ENCODE measurements around a stretch of chr14.

GRCh38 chr14:93978138-93978735 lies 1.9 kb upstream of the ASB2 start:
- PRO-cap: no peak

- PRO-cap: no peak
Measured at GRCh38 chr14:94054308-94054591, 26.8 kb downstream of the DDX24 start.

DNA sequence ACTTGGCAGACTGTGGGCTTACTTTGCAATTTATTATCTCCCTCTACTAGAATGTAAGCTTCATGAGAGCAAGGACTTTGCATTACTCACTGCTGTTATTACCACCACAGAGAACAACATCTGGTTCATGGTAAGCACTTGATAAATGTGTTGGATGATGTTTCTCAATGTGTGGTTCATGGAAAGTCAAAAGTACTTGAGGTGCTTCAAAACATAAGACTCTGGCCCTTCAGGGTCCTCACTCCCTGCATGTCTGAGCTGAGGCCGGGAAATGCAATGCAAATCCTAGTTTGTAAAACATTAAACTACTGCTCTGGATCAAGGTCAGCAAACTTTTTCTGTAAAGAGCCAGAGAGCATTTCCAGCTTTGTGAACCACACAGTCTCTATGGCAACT lies 22.5 kb downstream of the DDX24 start:
- PRO-cap: no peak

DNA sequence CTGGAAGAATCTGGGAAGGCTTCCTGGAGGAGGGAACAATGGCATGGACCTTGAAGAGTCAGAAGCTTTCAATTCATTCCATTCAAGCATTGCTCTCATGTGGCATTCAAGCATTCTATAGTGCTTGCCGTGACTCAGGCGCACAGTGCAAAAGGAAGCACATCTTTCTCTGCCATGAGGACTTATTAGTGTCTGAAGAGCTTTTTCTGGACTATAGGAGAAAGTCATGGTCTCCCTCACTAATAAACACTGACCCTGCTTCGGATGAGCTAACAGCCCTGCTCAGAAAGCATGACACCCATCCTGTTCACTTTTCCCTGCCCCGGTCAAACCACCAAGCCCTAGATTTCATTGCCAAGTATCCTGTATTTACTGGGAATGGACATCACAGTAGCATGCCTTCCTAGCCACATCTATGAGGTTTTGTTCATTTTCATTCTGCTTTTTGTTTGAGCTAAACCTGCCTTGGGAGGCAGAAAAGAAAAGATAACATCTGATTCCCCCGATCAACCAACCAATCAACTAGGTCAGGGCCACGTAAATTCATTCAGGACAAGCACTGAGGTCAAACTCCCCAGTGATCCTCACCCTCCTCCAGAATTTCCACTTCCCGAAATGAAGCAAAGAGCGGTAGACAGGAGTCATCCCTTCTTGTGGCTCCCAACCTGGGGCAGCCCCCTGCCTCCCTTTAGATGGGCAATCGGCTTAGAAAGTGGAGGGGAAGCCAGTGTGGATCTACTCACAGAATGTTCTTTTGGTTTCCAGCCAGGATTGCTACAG lies 15.1 kb downstream of the IFI27L2 start:
- PRO-cap: no peak

- PRO-cap: no peak
Measured at GRCh38 chr14:94289937-94290756, 2.9 kb downstream of the SERPINA10 start.

- PRO-cap: no peak
Measured at GRCh38 chr14:94378110-94379087, 10.0 kb downstream of the SERPINA1 start.

DNA sequence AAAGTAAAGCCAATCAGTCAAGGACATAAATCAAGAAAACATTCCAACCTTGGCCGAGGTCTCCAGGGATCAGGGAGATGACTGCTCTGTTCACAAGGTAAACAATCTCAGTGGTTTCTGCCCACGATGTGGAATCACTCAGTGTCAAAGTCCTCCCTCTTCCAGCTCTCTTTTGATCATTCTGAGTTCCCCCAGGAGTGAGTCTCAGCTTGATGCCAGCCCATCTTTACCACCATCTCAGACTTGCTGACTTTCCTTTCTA lies 4.8 kb upstream of the SERPINA9 start:
- PRO-cap: no peak

GRCh38 chr14:94597169-94597772 lies 14.9 kb upstream of the SERPINA3 start:
- PRO-cap: no peak

GRCh38 chr14:94614377-94615670 lies 2.6 kb downstream of the SERPINA3 start:
- PRO-cap: bidirectional peak, plus-strand start at chr14:94615354, minus-strand start at chr14:94615185

DNA sequence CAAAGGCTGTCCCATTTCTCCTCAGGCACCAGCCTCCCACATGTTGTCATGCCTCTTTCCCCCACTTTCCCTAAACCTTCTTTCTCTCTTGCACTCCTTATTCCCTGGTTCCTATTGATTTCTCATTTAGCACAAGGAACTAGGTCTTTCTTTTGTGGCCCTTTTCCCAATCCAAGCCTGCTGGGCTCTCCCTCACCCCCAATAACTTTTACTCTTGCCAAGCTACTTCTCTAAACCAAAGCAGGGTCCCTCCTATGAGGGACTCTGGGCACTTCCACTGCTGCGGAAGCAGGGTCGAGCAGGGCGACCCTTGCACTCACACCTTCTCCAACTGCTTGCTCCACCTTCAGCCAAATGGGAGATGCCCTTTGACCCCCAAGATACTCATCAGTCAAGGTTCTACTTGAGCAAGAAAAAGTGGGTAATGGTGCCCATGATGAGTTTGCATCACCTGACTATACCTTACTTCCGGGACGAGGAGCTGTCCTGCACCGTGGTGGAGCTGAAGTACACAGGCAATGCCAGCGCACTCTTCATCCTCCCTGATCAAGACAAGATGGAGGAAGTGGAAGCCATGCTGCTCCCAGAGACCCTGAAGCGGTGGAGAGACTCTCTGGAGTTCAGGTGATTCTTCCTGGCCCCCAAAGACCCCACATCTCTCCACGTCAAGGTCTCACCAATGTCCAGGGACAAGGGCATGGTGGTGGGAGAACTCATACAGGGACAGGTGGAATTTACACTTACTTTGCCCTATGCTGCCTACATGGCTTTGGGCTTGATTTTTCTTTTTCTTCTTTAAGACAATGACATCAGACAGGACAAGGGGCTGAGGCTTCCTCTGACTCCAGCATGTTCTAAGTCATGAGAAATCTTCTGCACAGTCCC lies 6.9 kb downstream of the SERPINA3 start:
- PRO-cap: no peak

DNA sequence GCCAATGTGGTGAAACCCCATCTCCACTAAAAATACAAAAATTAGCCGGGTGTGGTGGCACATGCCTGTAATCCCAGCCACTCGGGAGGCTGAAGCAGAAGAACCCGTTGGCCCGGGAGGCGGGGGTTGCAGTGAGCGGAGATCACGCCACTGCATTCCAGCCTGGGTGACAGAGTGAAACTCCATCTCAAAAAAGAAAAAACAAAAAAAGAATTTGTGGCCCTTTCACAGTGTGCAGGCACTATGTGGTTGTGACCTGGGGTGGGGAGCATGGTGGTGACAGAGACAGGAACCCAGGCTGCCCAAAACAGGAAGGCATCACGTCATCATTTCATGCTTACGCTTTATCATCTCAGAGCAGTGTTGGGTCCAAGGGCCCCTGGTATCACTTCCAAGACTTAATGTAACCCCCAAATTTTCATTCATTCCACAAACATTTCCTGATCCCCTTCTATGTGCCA lies 175.7 kb upstream of the GSC start:
- PRO-cap: no peak

DNA sequence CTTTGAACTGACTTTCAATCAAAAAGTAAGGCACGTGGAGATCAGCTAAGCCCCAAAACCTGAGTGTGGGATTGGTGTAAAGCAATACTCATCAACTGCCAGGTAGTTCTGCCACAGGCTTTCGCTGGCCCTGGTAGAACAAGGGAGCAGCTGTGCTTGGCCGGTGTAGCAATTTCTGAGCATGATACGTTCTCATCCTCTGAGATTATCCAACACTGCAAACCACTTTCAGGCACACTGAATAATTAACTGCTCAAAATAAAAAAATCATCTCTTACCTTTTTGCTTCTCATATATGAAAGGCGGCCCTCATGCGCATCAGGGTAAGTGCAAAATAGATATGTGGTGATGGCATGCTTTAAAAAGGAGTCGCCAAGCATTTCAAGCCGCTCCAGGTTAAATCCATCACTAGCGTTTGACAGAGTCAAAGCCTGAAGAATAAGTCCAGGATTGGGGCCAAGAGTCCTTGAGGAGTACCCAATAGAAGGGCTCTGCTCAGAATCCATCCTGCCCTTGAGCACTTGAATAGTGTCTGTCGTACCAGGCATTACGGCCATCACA lies 54.2 kb downstream of the DICER1 start:
- PRO-cap: no peak

- PRO-cap: no peak
Measured at GRCh38 chr14:95181269-95181854, 24.0 kb upstream of the DICER1 start.

- PRO-cap: no peak
Measured at GRCh38 chr14:95185157-95185957, 28.0 kb upstream of the DICER1 start.

DNA sequence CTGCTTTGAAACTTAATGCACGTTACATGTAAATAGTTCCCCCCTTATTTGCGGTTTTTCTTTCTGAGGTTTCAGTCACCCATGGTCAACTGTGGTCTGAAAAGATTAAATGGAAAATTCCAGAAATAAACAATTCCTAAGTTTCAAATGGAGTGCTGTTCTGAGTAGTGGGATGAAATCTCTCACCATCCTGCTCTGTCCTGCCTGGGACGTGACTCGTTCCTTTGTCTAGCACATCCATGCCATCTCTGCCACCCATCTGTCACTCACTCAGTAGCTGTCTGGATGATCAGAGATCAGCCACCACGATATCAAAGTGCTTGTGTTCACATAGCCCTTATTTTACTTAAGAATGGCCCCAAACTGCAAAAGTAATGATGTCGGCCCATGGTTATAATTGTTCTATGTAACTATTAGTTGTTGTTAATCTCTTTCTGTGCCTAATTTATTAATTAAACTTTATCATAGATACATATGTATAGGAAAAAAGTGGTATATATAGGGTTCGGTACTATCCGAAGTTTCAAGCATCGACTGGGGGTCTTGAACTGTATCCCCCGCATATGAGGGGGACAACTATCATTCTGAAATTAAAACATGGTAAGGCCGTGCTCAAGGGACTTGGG lies 51.4 kb upstream of the DICER1 start:
- PRO-cap: no peak

GRCh38 chr14:95234454-95235108 lies 77.3 kb upstream of the DICER1 start:
- PRO-cap: no peak

GRCh38 chr14:95288941-95289418 lies 30.7 kb downstream of the CLMN start:
- PRO-cap: no peak

- PRO-cap: no peak
Measured at GRCh38 chr14:95307229-95308276, 12.2 kb downstream of the CLMN start.

DNA sequence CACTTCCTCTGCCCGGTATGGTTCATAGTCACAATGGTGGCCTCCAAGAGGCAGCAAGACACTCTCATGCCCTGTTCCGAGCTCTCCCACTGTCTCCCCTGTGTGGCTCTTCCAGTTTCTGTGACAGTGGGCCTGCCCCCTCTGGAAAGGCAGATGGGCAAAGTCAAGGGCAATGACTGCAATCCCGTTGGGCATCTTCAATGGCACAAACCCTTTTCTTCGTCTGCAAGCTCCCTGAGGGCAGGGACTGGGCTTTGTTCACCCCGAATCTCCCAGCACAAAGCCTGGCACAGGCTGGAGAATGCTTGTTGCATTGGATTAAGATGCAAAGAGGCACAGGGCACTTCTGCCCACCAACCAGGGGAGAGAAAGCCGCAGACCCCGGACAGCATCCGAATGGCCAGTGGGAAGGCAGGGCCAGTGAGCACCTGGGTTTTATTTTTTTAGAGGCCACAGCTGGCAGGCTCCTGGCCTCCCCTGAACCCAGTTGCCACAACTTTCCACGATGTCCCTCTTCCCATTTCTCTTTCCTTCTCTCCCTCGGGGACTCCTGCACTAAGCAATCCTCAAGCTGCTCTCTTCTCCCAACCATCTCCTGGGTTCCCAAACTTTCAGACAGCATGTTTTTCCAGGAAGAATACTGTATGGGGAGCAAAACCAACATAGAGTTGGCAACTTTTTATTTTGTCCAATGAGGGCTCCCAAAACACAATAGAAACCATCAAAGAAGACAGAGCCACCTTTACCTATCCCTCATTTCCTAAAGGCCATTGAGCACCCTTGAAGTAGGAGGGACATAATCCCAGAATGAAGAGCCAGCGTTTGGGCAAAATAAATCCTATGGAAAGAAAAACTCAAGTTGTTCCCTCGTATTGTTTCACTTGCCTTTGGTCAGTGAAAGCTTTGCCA lies 92.7 kb upstream of the CLMN start:
- PRO-cap: no peak

DNA sequence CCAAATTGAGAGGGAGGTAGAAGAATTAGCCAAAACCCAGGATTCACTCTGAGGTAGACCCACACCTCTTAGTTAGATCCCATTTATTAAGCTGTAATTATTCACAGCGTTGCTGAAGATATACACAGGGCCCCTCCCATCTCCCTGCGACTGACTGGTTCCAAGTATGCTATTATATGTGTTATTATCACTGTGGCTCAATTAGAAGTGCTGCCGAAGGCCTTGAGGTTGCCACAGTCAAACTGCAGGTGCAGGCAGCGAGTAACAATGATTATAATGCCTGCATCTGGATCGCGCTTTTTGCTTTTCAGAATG lies 1.5 kb upstream of the SYNE3 start:
- PRO-cap: no peak